ENCODE measurements around the genes ING3 and FAM3C.

- PRO-cap, 3 experiments = no peak in any of the 3 experiments
Observed at GRCh38 chr7:116527269-116527521, 2.4 kb downstream of the CAV1 start.

GRCh38 chr7:116560012-116561169, 35.6 kb downstream of the CAV1 start:
- PRO-cap, 3 experiments = no peak in any of the 3 experiments
- RRBS = no CpG with 5 or more reads among the region's 7 CpGs

DNA sequence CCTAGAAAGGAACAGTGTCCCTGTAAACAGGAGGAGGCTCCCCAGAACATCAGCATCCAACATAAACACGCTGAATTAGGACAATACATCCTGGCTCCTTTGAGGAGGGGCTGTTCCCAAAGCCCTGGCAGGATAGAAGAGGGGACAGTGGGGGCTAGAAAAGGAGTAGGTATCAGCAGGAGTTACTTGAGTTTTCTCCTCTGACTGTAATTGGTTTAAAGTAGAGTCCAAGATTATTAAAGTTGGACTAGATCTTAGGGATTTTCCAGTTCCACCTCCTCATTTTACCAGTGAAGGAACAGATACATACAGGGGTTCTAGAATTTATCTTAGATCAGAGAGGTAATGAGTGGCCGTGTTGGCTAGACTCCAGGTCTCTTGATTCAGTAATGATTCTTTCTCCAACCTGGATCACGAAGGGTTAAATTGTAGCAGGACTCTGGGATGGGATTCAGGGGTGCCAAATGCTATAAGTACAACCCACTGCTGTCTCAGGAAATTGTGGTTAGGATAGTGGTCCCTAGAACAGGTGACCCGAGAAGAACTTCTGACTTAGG, 58.0 kb downstream of the ST7 start:
- PRO-cap, 3 experiments = no peak in any of the 3 experiments
- RRBS = no CpG with 5 or more reads among the region's 4 CpGs

DNA sequence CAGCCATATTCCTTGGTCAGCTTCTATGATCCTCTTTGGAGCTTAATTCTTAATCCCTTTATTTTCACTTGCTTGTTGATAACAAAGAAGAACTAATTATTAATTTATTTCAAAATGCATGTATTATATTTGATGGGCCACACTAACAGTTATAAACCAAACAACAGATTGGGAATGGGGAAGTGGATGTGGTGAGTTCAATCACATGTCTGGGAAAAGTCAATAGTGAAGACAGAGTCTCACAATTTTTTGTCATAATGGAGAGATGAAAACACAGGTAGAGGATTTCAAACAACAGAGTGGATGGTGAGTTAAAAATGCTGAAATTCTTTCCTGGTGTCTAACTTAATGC, 1.7 kb upstream of the CFTR start:
- PRO-cap, 3 experiments = no peak in any of the 3 experiments

GRCh38 chr7:117605413-117606357, 125.9 kb downstream of the CFTR start:
- PRO-cap, 3 experiments = no peak in any of the 3 experiments
- RRBS = no CpG with 5 or more reads among the region's 4 CpGs

GRCh38 chr7:117780945-117781144, 92.4 kb downstream of the CTTNBP2 start:
- PRO-cap, 3 experiments = no peak in any of the 3 experiments
- RRBS = no CpG with 5 or more reads among the region's 1 CpG

- PRO-cap, 3 experiments = no peak in any of the 3 experiments
- RRBS = no CpG with 5 or more reads among the region's 20 CpGs
Observed at GRCh38 chr7:117791967-117793003, 81.0 kb downstream of the CTTNBP2 start.

DNA sequence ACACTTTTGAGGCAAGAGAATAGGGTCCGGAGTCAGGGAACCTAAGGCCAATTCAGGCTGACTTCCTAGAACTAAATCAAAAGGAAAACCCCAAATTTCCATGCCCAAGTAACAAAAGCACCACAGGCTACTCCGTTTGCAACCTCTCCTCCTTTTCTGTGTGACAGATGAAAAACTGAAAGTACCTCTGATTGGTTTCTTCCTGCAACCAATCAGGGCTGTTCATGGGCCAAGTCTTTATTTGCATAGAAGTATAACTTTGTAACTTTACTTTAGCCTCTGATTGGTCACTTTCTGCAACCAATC, 239.9 kb upstream of the KCND2 start:
- PRO-cap, 3 experiments = no peak in any of the 3 experiments
- RRBS = no CpG with 5 or more reads among the region's 2 CpGs

DNA sequence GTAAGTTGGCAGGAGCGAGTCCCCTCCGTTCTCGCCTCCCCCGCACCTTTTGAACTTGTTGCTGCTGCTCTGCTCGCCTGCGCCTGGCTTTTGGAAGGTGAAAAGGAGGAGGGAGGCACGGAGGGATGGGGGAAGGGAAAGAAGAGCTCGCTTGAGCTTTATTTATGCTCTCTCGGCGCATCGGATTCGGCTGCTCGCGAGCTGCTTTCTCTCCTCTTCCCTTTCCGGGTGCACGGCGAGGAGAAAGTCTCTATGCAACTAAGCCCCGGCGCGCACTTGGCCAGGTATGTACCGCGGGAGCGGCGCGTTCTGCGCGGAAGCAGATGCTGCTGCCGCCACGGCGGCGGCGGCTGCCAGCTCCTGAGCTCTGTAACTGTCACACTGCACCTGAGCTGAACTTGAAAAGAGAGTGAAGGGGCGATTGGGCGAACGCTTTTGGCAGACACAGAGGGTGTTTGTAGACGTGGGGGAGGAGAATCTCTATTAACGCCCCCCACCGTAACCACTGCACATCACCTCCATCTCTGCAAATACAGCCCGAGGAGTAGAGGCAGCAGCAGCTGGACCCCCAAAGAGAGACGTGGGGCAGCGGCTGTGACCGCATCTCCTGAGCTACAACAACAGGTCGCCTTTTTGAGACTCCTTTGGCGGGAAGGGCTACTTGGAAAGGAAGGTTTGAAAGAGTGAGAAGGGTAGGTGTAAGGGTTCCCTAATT, 663 bp downstream of the KCND2 start:
- PRO-cap, 3 experiments = no peak in any of the 3 experiments
- RRBS = no CpG with 5 or more reads among the region's 44 CpGs

DNA sequence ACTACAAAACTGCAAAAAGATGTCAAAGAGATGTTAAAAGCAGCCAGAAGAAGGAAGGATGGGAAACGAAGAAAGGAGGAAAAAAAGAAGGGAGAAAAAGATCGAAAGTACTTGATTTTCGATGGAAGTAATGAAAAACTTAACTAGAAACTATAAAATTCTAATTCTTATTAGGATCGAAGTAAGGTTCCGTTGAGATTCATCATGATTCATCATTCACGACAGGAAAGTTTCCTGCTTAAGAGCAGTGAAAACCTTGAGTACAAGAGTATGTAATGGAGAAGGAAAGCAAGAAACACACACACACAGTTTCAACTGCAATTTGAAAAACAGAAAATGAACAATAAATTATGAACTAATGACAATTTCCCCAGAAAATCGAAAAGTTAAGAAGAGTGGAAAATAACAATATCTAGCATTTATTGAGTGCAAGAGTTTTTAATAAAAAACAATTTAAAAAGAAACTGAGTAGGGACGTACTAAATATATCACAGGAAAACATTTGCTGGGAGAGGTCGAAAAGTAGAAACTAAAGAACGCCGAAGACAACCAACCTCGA, 1.1 kb upstream of the ING3 start:
- PRO-cap, 3 experiments = peak in 1 of 3 experiments; most common plus-strand start position 269 of the sequence (in 1)
- RRBS = no CpG with 5 or more reads among the region's 12 CpGs

DNA sequence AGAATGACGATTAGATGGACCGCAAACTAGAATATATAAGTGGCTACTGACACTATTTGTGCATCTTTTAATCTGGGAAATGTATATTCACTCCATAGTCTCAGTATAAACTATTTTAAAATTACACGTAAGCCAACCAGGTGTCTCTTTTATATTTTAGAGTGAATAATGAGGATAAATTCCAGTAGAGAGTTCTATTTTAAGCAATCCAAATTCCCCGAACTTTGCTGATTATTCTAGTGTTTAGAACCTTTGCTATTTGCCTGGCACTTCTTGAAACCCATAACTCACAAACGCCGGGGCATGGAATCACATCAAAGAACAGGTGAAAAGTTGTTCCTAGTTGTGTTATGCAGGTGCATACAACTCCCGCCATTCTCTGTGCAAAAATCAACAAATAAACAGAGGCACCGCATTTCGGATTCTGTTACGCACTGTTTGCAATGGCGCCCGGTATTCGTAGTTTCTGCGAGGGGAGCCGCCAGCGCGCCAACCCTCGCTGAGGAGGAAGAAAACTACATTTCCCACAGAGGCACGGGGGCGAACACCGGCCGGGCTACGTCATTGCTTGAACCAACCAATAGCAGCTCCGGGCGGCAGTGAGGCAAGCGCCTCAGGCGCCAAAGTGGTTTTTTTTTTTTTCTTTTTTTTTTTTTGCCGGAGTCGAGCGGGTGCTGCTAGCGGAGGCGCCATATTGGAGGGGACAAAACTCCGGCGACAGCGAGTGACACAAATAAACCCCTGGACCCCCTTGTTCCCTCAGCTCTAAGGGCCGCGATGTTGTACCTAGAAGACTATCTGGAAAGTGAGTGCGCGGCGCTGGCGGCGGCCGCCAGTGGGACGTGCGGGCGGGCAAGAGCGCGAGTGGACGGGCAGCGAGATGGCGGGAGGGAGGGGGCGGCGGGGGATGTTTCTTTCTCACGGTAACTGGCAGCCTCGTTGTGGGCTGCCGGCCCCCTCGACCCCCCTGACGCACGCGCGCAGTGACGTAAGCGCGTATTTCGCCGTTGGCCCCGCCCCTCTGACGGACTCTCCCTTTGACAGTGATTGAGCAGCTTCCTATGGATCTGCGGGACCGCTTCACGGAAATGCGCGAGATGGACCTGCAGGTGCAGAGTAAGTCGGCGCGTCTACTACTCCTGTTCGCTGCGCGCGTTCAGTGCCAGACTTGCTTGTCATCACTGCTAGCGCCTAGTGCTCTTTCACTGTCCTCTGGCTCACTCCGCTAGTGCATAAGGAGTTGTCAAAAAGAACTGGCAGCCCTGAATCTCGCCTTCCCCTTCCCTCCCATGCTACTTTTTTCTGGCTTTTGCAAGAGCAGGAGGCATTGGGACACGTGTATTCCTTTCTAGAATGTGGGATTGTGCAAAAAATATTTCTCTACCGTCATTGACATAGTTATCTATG, at the start of gene ING3:
Gene ING3 (plus strand): TSS at position 658 of the 1,407 bp plus-strand sequence.
- PRO-cap, 3 experiments = peak in 3 of 3 experiments; most common plus-strand start position 644 of the sequence (in 3); most common minus-strand start position 902 of the sequence (in 2)
- RRBS = 1% methylated on average over 14 of the region's 85 CpGs

GRCh38 chr7:120988171-120988409, 421 bp upstream of the CPED1 start:
- PRO-cap, 3 experiments = no peak in any of the 3 experiments
- RRBS = no CpG with 5 or more reads among the region's 1 CpG

- PRO-cap, 3 experiments = no peak in any of the 3 experiments
- RRBS = no CpG with 5 or more reads among the region's 1 CpG
Observed at GRCh38 chr7:120990211-120990446, 1.6 kb downstream of the CPED1 start.

GRCh38 chr7:121012371-121013304, 24.1 kb downstream of the CPED1 start:
- PRO-cap, 3 experiments = no peak in any of the 3 experiments
- RRBS = no CpG with 5 or more reads among the region's 8 CpGs

- PRO-cap, 3 experiments = no peak in any of the 3 experiments
- RRBS = no CpG with 5 or more reads among the region's 8 CpGs
Observed at GRCh38 chr7:121041531-121042301, 53.2 kb downstream of the CPED1 start.

DNA sequence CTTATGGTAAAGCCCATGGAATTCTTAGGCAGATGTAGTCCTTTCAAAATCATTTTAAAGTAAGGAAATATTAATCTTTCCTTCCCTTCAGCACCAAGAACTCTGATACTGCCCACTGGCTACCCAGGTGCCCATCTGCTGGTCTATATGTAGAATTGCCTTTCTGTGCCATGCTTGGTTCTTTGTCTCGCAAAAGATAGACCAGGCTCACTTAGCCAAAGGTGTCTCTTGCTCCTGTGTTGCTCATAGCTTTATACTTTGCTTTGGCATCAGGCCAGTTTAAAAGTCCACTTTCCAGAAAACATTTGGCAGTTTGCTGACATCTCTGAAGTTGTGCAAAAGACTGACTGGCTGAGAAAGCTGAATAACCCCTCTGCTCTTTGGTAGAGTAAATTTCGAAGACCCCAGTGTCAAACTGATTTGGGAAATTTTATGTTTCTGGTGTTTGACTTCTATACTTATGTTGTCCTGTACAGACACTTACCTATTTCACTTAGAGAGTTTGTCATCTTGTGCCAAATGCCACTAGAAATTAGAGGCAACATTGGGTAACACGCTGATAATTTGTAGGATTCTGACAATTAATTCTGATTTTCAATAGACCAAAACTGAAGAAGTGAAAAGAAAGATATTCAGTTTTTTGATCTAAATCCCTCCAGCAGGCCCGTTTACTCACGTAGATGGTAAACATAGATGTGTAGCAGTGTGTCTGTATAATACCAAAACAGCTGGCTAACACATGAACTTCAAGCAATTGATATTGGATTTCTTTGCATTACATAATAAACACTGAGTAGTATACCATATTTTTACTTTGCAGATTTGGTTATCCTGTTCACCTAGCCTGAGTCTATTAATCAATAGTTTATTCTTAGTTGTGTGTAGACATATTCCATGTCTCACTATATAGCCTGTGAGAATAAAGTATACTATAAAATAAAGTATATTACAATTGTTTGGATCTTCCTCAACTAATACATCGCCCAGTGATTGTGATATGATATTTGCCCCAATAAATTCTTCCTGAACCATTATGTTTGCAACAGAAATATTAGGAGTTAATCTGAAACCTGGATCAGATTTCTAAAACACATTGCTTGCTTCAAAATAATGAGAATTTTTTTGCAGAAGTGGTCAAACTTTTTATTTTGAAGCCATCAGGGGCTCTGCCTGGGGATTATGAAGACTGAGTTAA, 91.2 kb downstream of the CPED1 start:
- PRO-cap, 3 experiments = no peak in any of the 3 experiments
- RRBS = no CpG with 5 or more reads among the region's 6 CpGs

DNA sequence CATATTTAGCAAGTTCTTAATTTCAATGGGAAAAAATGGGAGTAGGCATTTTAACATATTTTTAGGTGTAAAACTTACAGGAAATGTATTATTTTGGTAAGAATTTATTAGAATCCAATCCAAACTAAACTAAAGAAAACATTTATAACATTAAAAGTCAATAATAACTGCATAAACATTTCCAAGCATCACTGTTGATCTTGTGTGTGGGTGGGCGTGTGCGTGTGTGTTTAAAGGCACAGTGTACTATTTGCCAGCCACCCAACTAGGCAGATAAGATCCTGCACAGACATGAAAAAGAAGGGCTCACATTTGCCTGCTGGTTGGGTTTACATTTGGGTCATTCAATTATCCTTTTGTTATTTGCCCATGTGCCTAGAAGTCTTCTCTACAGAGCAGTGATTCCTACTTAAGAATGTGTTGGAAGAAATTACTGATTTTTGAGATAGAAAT, 31.0 kb upstream of the WNT16 start:
- PRO-cap, 3 experiments = no peak in any of the 3 experiments
- RRBS = no CpG with 5 or more reads among the region's 2 CpGs

- PRO-cap, 3 experiments = peak in 3 of 3 experiments; most common plus-strand start chr7:121395975 (in 1); most common minus-strand start chr7:121396308 (in 3)
- RRBS = 2% methylated on average over 38 of the region's 100 CpGs
Observed at GRCh38 chr7:121395367-121396489, at the start of gene FAM3C. Gene FAM3C, minus strand, starts transcription at chr7:121396308.

GRCh38 chr7:121396490-121396787, 331 bp upstream of the FAM3C start:
- PRO-cap, 3 experiments = peak in 3 of 3 experiments; most common plus-strand start chr7:121396514 (in 3)
- RRBS = 4% methylated on average over 9 of the region's 16 CpGs

DNA sequence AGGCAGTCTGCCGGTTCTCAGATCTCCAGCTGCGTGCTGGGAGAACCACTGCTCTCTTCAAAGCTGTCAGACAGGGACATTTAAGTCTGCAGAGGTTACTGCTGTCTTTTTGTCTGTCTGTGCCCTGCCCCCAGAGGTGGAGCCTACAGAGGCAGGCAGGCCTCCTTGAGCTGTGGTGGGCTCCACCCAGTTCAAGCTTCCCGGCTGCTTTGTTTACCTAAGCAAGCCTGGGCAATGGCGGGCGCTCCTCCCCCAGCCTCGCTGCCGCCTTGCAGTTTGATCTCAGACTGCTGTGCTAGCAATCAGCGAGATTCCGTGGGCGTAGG, 20.3 kb downstream of the FEZF1 start:
- PRO-cap, 3 experiments = no peak in any of the 3 experiments
- RRBS = no CpG with 5 or more reads among the region's 10 CpGs

Data from breast (tissue), 4 donors.